AG04450 (cell line): ENCODE results near the gene COX8C.

GRCh38 chr14:93135253-93135935, 19.7 kb upstream of the ITPK1 start:
- CAGE, long polyA plus RNA = no peak
- RRBS = no CpG with 5 or more reads among the region's 7 CpGs

DNA sequence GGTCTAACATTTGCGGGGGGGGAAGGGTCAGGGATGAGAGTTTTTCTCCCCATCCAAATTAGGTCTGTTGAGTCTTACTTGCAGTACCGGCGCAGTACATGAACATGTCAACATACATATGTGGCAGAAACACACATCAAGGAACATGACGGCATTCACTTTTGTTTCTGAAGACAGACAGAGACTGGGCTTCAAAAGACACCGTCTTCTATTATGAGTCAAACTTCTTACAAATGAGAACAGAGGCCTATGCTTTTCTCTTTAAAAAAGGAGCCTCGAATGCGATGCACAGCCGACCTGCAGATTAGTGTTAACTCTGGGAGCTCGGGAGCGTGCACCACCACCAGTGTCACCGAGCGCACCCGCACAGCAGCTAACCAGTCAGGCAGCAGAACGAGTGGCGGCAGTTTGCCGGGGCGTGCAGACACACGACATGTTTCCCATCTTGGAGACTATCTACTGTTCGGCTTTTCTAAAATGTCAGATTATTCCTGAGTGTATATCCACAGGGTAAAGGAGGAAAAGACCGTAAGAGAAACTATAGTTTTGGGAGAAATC, 32.9 kb downstream of the UBR7 start:
- CAGE, long polyA plus RNA = no peak
- RRBS = no CpG with 5 or more reads among the region's 20 CpGs

GRCh38 chr14:93240420-93241115, 33.5 kb downstream of the UBR7 start:
- CAGE, long polyA plus RNA = no peak
- RRBS = no CpG with 5 or more reads among the region's 10 CpGs

- CAGE, long polyA plus RNA = no peak
- RRBS = no CpG with 5 or more reads among the region's 3 CpGs
Observed at GRCh38 chr14:93312434-93313056, 20.3 kb downstream of the BTBD7 start.

DNA sequence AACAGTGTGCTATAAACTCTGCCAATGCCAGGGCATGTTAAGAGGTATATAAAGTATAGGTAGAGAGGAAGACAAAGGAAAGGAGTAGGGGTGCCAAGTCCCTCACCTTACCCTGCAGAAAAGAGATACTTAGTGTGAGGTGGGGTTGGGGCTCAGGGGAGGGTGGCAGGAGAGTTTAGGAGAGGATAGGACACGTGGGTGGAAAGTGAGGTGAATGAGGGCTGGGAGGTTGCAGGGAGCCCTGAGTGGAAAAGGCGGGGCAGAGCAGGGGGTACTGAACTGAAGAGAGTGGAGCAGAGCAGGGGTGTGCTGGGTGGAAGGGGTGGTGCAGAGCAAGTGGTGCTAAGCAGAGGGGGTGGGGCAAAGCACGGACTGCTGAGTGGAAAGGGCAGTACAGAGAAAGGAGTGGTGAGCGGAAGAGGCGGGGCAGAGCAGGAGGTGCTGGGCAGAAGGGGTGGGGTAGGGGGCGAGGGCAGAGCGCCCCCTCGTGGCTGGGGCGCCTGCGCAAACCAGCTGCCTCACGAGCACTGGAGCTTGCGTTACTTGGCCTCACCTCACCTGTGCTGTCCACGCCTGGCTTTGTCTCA, at the start of gene COX8C:
Gene COX8C (plus strand): TSS at position 512 of the 587 bp plus-strand sequence.
- CAGE, long polyA plus RNA = no peak
- RRBS = no CpG with 5 or more reads among the region's 13 CpGs

GRCh38 chr14:93702643-93703044, 85.6 kb downstream of the PRIMA1 start:
- CAGE, long polyA plus RNA = no peak
- RRBS = no CpG with 5 or more reads among the region's 3 CpGs

GRCh38 chr14:93757072-93757608, 31.1 kb downstream of the PRIMA1 start:
- CAGE, long polyA plus RNA = no peak
- RRBS = no CpG with 5 or more reads among the region's 14 CpGs

GRCh38 chr14:93759458-93760481, 28.5 kb downstream of the PRIMA1 start:
- CAGE, long polyA plus RNA = no peak
- RRBS = 0% methylated on average over 4 of the region's 27 CpGs

GRCh38 chr14:93939294-93940056, 12.3 kb downstream of the FAM181A start:
- CAGE, long polyA plus RNA = no peak
- RRBS = 2% methylated on average over 18 of the region's 82 CpGs

DNA sequence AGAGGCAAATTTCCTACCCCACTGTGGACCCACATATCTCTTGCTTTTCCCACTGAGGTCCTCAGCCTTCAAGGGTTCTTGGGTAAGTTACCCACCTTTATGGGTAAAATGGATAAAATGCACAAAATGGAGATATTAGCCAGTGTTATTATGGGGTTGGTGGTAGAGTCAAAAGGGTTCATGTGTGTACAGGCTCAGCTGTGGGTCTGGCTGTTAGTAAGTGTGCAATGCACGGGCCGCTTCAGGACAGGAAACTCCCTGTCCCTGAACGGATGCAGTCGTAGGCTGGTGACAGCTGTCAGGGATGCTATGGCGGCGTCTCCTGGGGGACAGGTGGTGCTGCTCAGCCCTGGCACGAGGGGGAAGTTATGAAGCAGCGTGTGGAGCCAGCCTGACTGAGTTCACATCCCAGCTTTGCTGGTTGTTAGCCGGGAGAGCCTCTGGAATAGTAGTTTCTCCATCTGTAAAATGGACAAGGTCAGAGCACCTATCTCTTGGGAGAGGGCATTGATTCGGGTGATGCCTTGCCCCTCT, 7.3 kb downstream of the ASB2 start:
- CAGE, long polyA plus RNA = no peak
- RRBS = no CpG with 5 or more reads among the region's 10 CpGs

GRCh38 chr14:94079769-94080076, 1.3 kb downstream of the DDX24 start:
- CAGE, long polyA plus RNA = no peak

DNA sequence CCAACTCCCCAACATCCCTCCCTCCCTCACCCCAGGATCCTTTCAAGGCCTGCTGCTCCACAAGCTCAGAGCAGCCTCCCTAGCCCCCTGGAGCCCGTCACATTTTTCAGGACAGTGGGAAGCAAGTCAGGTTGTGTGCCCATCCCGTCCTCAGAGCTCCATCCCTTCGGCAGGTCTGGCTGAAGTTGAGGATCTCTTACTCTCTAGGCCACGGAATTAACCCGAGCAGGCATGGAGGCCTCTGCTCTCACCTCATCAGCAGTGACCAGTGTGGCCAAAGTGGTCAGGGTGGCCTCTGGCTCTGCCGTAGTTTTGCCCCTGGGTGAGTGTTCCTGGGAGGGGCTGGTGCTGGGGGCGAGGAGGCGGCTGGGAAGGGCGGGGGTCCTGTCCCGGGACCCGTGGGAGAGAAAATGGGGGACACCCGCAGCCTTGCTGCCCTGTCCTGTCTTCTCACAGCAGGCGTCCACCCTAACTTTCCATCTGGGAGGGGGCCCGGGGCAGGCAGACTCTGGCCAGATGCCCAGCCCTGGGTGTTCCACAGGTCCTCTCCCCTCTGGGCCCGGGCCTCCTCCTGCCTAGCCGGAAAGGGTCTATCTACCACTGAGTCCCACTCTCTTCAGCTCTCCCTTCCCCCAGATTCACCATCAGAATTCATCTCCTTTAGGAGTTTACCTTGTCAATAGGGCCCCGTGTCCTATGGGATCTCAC, 17.8 kb downstream of the IFI27L2 start:
- CAGE, long polyA plus RNA = no peak
- RRBS = 75% methylated on average over 6 of the region's 17 CpGs

DNA sequence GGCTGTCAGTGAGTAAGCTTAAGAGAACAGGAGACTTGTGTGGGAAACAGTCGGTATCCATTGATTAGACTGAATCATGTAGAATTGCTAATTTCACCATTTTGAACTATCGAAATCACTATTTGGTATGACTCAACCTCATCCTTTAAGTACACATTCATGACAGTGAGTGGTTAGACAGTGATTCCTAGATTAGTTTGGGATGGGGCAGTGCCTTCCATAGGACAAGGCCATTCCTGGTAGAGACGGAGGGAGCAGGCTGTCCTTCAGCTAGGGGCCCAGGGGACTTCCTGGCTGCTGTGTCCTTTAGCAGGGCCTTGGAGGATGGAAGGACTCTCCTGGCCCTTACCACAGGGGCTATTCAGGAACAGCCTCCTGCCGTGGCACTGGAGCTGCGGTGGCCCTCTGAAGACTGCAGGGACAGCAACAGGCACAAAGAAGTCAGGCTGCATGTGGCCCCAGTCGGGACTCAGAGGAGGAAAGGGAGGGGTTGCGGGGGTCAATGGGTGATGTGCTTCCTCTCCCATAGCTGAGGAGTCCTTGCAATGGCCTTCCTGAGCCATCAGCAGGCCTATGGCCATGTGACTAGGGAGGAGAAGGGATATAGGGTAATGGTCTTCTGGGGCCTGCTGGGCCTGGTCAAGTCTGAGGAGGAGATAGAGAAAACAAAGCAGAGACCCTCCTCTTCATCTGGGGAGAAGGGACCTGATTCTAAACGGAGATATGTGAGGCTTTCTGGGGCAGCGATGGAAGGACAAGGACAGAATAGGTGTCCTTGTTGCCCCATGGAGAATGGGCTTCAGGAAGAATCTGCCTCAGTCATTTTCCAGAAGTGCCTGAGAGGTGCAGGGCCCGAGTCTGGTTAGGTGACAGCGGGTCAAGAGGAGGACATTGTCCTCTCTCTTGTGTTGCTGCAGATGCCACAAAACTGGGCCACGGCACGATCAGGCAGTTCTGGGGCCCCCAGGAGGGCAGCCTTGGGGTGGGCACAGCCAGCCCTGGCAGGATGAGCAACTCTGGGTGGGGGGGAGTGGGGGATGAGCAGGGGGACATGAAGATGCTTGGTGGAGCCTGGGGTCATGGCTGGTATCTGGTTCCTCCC, 11.0 kb downstream of the SERPINA1 start:
- CAGE, long polyA plus RNA = no peak
- RRBS = no CpG with 5 or more reads among the region's 13 CpGs

GRCh38 chr14:94480856-94481117, 4.8 kb upstream of the SERPINA9 start:
- CAGE, long polyA plus RNA = no peak
- RRBS = no CpG with 5 or more reads among the region's 2 CpGs

GRCh38 chr14:94582410-94582963, 1.3 kb downstream of the SERPINA5 start:
- CAGE, long polyA plus RNA = no peak
- RRBS = no CpG with 5 or more reads among the region's 3 CpGs

DNA sequence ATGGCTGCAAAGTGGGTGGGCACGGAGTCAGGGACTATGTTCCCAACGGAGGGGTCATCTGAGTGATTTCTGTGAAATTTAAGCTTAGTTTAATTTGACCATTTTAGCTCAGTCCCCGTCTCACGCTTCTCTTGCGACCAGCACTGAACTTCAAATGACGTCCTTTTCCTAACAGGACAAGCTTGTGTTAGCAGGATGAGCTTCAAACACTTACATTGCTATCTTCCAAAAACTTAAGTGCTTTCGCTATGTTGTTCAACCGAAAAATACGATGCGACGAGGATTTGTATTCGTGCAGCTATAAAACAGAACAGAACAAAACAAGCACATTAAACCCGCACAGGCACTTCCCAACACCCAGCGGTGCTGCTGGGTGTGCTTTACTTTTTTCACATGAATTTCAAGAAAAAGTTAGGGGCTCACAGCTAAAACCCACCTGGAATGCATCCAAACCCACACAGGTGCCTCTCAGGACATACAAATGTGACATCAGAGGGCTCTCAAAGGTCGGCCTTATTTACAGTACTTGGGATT, 64.2 kb upstream of the DICER1 start:
- CAGE, long polyA plus RNA = no peak
- RRBS = no CpG with 5 or more reads among the region's 15 CpGs

- CAGE, long polyA plus RNA = no peak
- RRBS = no CpG with 5 or more reads among the region's 12 CpGs
Observed at GRCh38 chr14:95315456-95316063, 4.1 kb downstream of the CLMN start.

DNA sequence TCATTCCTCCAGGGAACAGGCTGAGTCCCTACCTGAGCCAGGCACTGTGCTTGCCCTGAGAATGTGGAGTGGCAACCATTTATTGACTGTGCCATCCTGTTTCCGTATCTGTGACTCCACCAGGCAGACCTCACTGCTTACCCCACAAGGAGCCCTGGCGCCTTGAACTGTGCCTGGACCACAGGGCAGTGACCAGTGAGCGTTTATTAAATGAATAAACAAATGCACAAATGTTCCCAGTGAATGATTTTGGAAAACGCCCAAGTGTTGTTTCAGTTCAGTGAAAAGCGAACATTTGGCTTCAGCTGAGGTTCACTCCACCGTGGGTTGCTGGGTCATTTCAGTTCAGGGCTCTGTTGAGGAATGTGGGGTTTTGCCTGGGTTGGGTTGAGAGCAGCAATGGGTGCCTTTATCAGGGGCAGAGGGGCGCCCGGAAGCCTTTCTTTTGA, 40.2 kb upstream of the CLMN start:
- CAGE, long polyA plus RNA = no peak
- RRBS = 14% methylated on average over 1 of the region's 8 CpGs

- CAGE, long polyA plus RNA = no peak
- RRBS = no CpG with 5 or more reads among the region's 14 CpGs
Observed at GRCh38 chr14:95408317-95408999, 88.8 kb upstream of the CLMN start.

DNA sequence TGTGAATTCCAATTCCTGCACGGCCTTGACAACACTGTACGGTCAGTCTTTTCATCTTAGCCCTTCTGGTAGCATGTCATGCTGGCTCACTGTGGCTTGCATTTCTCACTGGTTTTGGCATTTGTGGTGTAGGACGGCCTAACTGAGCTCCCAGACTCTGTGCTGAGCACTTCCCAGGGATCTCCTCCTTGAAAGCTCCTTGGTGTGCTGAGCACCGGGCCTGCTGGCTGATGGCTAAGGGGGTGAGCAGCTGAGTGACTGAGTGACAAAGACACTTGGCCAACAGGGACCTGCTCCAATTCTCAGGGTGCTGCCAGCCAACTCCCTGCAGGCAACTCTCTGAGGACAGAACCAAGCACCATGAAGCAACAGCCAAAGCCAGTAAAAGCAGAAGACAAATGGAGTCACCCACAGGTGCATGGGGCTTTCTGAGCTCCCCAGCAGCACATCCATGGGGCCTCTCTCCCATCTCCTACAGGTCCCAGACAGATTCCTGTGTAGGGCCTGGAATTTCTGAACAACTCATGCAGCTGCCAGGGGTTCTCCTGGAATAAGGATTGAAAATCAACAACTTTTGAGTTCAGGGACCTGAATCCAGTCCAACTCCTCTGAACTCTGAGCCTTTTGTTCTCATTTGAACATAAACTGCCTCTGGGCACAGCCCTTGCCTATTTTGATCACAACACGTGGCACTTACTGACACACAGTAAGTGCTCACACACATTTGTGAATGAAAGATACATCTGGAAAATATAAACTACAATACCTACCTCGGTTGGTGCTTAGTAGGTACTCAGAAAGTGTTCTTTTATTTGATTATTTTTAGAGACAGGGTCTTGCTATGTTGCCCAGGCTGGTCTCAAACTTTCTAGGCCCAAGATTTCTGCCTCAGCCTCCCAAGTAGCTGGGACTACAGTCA, 27.4 kb downstream of the SYNE3 start:
- CAGE, long polyA plus RNA = no peak
- RRBS = no CpG with 5 or more reads among the region's 6 CpGs